Hair follicle dermal papilla cell (primary cell): ENCODE measurements around a stretch of chr18.

DNA sequence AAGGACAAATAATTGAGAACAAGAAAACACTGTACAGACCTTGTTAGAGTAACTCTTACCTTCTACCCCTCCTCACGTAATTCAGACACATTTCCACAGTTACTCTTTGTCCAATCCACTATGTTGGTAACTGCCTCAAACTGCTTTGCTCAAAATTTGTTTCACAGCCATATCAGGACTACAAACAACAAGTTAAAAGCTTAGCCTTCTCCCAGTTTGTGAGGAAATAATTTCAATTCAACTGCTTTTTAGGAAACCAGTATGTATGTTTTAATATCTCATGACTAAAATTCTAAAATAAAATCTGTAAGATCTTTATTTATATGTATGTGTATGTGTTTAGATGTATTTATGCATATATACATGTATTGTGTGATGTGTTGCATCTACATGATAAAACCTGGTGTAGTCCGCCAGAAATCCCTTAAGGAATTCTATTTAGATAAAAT is 8.9 kb upstream of the CYB5A start:
- CAGE, long polyA plus RNA, result no peak

- CAGE, long polyA plus RNA, result no peak
Measured at GRCh38 chr18:74374077-74374469, 58.4 kb downstream of the C18orf63 start.

DNA sequence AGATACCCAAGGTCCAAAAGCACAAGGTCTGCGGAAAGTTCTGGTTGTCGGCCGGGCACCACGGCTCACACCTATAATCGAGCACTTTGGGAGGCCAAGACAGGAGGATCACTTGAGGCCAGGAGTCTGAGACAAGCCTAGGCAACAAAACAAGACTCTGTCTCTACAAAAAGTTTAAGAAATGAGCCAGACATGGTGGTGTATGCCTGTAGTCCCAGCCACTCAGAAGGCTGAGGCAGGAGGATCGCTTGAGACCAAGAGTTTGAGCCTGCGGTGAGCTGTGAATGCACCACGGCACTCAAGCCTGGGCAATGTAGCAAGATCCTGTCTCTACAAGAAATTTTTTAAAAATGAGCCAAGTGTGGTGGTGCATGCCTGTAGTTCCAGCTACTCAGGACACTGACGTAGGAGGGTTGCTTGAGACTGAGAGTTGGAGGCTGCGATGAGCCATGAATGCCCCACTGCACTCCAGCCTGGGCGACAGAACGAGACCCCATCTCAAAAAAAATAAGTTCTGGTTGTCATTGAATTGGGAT is 13.9 kb upstream of the CNDP1 start:
- CAGE, long polyA plus RNA, result no peak

DNA sequence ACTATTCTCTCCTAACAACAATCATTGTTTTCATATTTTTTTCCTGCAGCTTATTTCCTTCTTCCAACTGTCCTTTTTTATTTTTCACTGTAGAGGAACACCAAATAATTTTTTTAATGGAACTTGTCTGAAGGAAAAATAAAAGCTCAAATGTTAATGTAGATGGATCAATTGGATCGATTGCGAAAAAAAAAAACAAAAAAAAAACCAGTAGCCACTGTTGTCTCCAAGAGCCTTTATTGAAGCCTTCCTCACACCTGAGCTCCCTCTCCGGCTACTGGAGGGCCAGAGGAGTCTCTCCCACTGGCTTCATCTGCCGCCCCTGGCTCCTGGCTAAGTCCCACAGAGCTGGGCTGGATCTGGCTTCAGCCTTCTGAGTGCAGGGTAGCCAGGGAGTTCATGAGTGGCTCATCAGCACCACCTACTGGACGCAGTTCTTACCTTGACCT is 17.4 kb downstream of the CNDP1 start:
- CAGE, long polyA plus RNA, result no peak

- CAGE, long polyA plus RNA, result no peak
Measured at GRCh38 chr18:74977924-74978450, 231.0 kb downstream of the PTGR3 start.

- CAGE, long polyA plus RNA, result no peak
Measured at GRCh38 chr18:75209893-75210227, 737 bp upstream of the TSHZ1 start.

- CAGE, long polyA plus RNA, result no peak
Measured at GRCh38 chr18:75211037-75211686, 565 bp downstream of the TSHZ1 start.

GRCh38 chr18:75350429-75350979 is 77.0 kb downstream of the SMIM21 start:
- CAGE, long polyA plus RNA, result no peak

DNA sequence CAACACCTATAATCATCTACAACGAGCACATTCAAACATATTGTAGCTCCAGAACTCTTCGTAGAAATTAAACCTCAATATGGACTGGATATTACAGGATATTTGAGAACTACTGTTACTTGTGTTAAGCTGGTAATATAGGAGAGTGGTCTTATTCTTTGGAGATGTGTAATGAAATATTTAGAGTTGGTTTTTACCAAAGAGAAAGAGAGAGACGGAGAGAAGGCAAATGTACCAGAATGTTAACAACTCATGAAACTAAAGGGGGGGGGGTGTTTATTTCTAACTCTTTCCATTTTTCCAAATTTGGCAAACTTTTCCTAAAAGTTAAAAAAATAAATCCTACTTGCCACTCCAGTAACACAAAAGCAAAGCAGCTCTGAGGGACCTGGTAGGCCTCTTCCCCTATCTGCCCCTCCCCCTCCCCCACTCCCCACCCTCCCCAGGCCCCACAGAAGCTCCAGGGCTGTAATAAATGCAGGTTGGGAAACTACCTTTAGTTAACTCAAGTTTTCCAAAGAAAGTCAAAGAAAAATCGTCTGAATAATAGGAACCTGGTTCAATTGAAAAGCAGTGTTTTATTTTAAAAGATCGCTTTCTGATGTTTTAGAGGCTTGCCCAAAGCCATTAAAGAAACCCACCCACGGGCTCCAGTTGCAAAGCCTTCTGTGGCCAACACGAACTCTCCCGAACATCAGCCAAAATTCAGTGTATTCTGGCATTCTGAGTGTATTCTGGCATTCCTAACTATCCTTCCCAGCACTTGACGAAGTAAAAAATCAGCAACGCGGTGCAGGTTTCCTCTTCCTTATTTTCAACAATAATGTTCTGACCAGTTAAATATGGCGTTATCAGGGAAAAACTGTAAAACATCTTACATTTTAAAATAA is 44.9 kb downstream of the ZNF516 start:
- CAGE, long polyA plus RNA, result no peak

GRCh38 chr18:76459167-76459652 is 35.8 kb downstream of the ZNF516 start:
- CAGE, long polyA plus RNA, result no peak

DNA sequence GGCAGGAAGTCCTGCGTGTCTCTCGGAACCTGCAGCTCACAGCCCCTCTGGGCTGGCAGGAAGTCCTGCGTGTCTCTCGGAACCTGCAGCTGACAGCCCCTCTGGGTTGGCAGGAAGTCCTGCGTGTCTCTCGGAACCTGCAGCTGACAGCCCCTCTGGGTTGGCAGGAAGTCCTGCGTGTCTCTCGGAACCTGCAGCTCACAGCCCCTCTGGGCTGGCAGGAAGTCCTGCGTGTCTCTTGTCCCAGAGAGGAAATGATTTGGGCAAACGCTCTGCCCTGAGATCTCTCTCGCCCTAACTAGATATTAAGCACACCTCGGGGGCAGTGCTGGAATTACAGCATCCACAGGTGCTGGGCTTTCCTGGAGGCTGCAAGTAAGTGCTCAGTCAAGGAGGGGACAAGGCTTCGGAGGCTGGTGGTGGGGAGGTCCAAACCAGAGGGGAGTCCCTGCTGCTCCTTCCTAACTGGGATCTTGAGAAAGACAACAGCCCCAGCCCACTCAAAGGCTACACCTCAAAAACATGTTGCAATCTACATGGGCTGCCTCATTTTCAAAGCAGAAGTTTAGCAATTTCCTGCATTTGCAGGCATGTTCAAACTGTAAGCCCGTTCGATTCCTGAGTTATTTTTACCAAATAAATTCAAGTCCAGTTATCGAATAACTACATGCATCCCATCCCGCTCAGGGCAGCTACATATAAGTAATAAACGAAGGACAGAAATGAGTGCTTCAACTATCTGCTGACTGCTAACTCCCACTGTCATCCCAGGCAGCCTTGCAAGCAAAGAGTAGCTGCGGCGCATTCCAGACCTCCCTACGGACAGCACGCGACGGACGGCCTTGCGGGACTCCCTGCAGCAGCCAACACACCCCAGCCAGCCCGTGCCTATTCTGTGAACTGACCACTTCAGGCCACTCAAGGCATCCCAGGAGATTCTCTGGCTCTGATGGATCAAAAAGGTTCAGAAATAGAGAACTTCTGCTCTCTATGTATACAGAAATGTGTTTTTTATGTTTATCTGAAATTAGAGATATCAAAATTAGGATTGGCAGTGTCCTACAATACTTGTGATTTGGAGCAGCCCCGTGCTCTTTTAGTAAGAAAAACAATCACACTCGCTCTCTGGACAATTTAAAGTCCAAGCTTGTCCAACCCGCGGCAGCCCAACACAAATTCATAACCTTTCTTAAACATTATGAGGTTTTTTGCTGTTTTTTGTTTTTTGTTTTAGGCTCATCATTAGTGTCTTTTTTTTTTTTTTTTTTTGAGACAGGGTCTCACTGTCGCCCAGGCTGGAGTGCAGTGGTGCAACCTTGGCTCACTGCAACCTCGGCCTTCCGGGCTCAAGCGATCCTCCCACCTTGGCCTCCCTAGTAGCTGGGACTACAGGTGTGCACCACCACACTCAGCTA is 27.4 kb downstream of the ZNF516 start:
- CAGE, long polyA plus RNA, result no peak

DNA sequence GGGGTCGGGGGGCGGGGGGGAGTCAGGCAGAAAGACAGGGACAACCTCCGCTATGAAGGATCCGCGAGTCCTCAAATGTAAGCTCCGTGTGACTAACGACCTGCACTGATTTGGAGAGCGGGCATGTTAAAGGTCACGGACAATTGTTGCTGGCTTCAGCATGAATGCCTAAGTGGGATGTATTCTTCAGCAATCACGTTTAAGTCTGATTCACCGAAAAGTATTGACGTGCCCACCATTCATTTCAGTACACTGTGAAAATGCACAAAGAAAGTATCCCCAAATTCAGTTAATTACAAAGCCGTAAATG is 1.5 kb upstream of the ZNF516 start:
- CAGE, long polyA plus RNA, result no peak

- CAGE, long polyA plus RNA, result no peak
Measured at GRCh38 chr18:76564996-76565703, 70.1 kb upstream of the ZNF516 start.

GRCh38 chr18:76691683-76692305 is 130.6 kb upstream of the ZNF236 start:
- CAGE, long polyA plus RNA, result no peak

GRCh38 chr18:76707343-76707788 is 115.0 kb upstream of the ZNF236 start:
- CAGE, long polyA plus RNA, result no peak

- CAGE, long polyA plus RNA, result no peak
Measured at GRCh38 chr18:76822203-76822335, 288 bp upstream of the ZNF236 start.

DNA sequence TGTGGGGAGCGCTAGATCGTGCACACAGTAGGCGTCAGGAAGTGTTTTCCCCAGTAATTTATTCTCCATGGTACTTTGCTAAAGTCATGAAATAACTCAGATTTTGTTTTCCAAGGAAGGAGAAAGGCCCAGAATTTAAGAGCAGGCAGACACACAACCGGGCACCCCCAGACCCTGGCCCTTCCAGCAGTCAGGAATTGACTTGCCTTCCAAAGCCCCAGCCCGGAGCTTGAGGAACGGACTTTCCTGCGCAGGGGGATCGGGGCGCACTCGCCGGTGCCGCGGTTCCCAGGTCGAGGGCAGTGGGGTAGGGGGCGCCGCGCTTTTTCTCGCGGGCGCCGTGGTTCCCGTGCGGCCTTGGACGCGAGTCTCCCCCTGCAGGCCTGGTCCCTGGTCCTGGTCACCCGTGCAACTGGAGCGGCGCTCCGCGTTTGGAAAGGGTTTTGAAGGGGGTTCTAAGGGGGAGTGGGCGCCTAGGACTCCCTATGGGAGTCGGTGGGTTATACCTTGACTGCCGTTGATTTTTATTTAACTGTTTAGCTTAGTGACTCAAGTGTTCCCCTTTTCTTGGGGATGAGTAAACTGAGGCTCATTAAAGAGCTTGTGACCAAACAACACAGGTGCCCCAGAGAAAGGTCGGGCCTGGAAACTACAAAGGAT is 1.3 kb downstream of the ZNF236 start:
- CAGE, long polyA plus RNA, result no peak

GRCh38 chr18:76976911-76977700 is 154.7 kb downstream of the ZNF236 start:
- CAGE, long polyA plus RNA, result no peak

GRCh38 chr18:76987767-76988811 is 144.5 kb downstream of the MBP start:
- CAGE, long polyA plus RNA, result no peak

- CAGE, long polyA plus RNA, result no peak
Measured at GRCh38 chr18:77060666-77061829, 71.5 kb downstream of the MBP start.